Anterior vena cava (tissue), 1 donor: ENCODE measurements around a stretch of chr1.

DNA sequence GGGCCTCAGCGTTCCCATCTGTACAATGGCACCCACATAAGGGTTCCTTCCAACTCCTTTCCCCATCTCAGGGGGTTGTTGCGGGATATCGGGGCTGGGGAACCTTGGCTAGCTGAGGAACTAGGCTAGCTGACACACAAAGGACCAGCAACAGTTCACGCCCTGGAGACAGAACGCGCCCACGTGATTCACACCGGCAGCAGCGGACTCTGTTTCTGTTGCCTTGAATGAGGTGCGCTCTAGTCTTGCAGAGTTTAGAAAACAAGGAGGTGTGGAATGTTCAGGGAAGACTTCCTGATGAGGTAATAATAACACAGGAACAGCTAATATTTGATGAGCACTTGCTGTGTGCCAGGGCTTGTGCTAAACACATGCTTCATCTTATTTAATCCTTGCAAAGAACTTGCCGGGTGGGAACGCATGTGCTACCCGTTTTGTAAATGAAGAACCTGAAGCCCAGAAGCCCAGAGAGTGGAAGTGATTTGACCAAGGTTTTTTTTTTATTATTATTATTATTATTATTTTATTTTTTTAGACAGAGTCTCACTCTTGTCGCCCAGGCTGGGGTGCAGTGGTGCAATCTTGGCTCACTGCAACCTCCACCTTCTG, 23.3 kb upstream of the EPHA2 start:
- PRO-cap, result no peak

- PRO-cap, result no peak
Measured at GRCh38 chr1:16180332-16180830, 24.5 kb upstream of the EPHA2 start.

DNA sequence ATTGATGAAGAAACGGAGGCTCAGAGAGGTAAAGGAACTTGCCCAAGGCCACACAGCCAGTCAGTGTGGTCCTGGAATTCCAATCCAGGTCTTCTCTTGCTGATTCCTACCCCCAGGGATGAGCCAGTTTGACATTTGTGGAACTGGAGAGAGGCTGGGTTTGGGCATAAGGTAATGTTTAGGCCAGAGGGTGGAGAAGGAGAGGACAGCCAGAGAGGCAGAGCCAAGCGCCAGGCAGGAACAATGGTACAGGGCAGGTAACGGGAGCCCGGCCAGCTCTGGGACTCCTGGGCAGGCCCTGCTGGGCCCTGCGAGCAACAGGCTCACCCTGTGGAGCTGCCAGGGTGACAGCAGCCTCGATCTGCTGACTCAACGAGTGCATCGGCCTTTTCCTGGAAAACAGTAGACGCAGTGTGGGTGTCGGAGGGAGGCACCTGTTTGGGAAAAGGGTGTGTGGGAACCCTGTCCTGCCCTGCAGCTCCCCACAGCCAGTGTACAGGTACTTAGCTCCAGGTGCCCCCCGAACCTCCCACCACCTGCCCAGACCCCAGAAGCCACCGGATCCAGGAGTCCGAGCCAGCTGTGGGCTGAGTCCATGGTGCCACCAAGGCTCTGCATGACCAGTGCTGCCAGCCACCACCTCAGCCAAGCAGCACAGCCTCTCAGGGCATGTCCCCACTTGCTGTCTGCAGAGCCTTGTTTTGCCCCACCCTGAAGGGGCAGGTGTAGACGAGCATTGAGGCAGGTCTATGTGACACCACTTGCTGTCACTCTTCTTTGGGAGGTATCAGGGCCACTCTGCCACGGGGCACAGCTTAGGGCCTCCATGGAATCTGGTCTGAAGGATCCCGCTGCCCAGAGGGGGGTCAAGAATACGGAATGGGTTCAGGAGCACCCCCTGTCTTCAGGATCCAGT, 28.1 kb downstream of the ARHGEF19 start:
- PRO-cap, result no peak

DNA sequence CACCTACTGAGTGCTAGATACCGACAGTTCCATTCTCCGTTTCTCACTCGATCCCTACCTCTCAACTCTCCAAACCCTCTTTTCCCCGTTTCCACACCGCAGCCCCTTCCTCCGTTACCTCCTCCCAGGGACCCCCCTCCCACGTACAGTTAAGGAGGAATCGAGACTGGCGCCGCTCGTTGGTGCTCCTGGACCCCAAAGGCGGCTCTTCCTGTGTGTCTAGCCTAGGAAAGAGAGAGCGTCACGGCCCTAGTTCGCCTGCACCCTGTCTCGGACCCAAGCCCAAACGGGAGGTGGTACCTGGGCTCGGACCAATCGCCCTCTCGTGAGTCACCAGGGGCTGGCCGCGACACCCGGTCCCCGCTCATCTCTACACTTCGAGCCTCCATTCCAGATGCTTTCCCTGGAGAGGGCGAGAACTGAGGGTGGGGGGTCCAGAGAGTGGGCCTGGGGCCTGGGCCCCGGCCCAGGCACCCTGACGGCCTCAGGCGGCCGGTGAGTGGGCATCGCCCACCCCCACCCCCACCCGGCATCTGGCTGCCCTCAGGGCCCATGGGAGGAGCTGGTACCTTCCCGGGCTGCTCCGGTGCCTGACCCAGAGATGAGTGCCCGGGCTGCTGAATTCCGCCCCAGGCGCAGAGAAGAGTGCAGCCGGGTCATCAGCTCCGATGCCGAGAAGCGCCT, 4.9 kb downstream of the ARHGEF19 start:
- PRO-cap, result no peak

- PRO-cap, result no peak
Measured at GRCh38 chr1:16235945-16236443, 989 bp downstream of the CPLANE2 start.

- PRO-cap, result no peak
Measured at GRCh38 chr1:16250292-16251304, 13.6 kb upstream of the CPLANE2 start.

DNA sequence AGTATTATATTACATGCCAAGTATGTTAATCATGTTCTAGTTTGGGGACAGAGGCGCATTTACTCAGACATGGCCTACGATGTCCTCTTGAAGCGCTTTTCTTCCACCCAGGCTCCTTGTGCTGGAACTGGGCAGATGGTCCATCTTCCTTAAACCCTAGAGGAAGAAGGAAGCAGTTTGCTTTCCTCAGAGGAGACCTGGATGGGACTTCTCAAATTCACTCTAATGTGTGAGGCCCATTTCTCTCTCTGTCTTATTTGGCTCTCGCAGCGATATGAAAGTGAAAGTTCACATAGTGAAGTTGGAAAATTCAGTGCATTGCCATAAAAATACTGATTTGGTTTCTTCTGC, 20.1 kb downstream of the SZRD1 start:
- PRO-cap, result no peak

DNA sequence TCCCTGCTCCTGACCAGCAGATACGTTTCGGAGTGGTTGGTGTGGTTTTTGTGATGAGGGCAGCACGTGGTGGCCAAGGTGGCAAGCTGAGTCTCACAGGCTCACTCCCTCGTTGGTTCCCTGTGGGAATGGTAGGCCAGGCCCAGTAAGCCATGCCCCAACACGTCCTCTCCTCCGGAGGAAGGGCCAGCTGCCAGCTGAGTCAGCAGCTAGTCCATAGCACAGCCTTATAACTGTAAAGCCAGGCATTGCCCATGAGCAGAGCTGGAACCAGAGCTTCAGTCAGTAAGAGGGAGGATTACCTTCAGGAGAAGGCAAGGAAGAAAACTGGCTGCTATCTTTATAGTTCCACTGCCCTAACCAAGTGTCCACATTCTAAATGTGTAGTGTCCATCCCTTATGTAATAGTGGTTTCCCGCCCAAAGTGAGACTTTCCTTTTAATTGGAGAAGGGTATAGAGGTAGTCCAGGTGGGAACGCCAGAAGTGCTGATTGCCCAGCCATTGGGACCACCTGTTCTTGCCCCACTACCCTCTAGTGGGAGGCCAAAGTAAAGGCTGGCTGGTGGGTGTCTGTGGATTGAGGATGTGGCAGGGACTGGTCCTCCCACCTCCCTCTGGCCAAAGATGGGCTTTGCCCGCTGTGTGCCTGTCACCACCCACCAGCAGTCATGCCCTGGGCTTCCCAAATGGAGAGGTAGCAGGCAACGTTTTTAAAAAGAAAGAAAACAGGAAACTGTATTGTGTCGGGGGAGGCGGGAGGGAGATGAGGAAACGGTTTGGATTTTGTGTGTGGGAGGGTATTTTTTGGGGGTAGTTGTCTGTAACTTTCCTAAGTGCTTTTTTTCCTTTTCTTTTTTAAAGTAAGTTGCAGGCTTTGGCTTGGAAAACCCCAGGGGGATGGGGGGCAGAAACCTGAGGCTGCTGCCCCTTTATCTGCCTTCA, 29.9 kb downstream of the SZRD1 start:
- PRO-cap, result no peak

GRCh38 chr1:16443813-16444871, 3.6 kb downstream of the NECAP2 start:
- PRO-cap, result no peak

- PRO-cap, result no peak
Measured at GRCh38 chr1:16540721-16540919, 100.1 kb downstream of the NECAP2 start.

DNA sequence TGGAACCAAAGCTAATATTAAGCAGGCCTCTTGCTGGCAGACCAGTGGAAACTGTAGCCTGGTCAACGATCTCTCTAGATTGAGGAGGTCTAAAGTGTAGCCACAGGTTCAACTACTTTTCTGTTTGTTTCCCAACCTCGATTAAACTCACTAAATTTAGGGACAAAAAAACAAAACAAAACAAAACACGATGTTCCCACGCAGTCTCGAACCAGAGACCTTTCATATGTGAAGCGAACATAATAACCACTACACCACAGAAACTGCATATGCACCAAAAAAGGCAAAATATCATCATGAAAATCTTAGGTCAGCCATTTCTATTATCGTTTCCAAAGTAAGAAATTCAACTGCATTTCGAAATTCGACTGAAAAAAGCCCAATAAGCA, 106.9 kb downstream of the NECAP2 start:
- PRO-cap, result no peak

GRCh38 chr1:16618698-16619499, 178.4 kb downstream of the NECAP2 start:
- PRO-cap, result no peak

GRCh38 chr1:16626750-16627122, 186.2 kb downstream of the NECAP2 start:
- PRO-cap, result no peak

- PRO-cap, result no peak
Measured at GRCh38 chr1:16628402-16629036, 188.0 kb downstream of the NECAP2 start.

DNA sequence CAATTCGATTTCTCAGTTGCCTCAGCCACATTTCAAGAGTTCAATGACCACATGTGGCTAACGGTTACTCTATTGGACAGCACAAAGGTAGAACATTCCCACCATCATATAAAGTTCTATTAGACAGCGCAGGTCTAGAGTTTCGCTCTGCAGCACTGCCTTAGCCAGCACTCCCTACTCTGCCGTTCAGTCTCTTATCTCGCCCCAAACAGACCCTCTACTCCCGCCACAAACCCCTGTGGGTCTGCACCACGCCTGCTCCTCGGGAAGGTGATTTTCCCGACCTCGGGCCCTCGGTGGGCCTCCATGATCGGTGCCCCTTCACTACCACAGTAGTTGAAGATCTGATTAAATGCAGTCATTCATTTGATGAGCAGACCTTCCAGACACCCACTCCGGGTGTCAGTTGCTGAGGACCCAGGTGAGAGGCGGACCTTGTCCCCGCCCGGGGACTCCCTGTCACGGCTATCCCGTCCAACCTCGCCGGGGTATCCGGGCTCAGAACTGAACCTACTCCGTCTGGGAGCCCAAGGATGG, 203.5 kb downstream of the NECAP2 start:
- PRO-cap, result no peak

- PRO-cap, result unidirectional peak, minus-strand start at chr1:16686251
Measured at GRCh38 chr1:16685816-16686384, 235.8 kb upstream of the CROCC start.

- PRO-cap, result no peak
Measured at GRCh38 chr1:16696503-16696948, 225.2 kb upstream of the CROCC start.

- PRO-cap, result no peak
Measured at GRCh38 chr1:16740050-16740913, 181.4 kb upstream of the CROCC start.

GRCh38 chr1:16766660-16767051, 155.1 kb upstream of the CROCC start:
- PRO-cap, result no peak

DNA sequence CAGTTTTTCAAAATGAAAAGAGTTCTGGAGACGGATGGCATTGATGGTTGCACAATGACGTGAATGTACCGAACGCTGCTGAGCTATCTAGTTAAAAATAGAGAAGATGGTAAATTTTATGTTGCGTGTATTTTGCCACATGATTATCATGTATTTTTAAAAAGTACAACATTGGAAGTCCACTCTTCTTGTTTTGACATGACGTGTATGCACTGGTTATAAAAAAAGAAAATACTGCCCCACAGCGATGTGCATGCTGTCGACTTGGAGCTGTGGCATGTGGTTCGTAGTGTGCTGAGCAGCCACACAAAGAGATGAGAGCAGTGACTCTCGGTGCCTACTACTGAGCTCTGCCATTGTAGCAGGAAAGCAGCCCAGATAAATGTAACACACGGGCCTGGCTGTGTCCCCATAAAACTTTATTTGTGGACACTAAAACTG, 22.6 kb upstream of the PADI2 start:
- PRO-cap, result no peak